Measurements from ENCODE around the gene INHA.

DNA sequence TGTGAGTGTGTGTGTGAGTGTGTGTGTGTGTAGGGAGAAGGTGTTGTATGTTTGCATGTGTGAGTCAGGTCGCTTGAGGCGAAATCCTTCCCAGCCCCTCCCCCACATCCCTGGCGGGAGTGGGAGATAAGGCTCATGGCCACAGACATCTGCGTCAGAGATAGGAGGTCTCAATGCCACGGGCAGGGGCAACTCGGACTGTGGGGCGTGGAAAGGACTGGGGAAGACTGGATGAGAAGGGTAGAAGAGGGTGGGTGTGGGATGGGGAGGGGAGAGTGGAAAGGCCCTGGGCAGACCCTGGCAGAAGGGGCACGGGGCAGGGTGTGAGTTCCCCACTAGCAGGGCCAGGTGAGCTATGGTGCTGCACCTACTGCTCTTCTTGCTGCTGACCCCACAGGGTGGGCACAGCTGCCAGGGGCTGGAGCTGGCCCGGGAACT is at the start of gene INHA:
TSS of gene INHA (plus strand) at position 291 of the 438 bp plus-strand sequence.
- RRBS = no CpG with 5 or more reads among the region's 9 CpGs

DNA sequence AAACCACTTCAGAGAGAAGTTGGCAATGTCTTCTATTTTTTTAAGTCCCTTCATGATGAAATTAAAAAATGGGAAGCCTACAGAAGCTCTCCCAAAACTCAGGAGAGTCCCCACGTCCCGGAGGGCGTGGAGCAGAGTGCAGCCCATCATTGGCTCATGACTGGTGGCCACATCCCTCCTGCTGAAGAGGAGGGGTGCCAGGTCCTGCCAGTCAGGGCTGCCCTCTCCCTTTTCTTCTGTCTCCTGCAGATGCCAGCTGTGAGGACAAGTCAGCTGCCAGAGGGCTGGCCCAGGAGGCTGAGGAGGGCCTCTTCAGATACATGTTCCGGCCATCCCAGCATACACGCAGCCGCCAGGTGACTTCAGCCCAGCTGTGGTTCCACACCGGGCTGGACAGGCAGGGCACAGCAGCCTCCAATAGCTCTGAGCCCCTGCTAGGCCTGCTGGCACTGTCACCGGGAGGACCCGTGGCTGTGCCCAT is 2.4 kb downstream of the INHA start:
- RRBS = 88% methylated on average over 5 of the region's 9 CpGs

- RRBS = 21% methylated on average over 6 of the region's 34 CpGs
Observed at GRCh38 chr2:219628446-219629403, 1.3 kb downstream of the SLC4A3 start.

GRCh38 chr2:219629404-219630100 is 2.1 kb downstream of the SLC4A3 start:
- RRBS = no CpG with 5 or more reads among the region's 7 CpGs

- RRBS = no CpG with 5 or more reads among the region's 10 CpGs
Observed at GRCh38 chr2:219766335-219767133, 139.1 kb downstream of the SLC4A3 start.

GRCh38 chr2:221203254-221203577 is 368.9 kb downstream of the EPHA4 start:
- RRBS = no CpG with 5 or more reads among the region's 1 CpG

DNA sequence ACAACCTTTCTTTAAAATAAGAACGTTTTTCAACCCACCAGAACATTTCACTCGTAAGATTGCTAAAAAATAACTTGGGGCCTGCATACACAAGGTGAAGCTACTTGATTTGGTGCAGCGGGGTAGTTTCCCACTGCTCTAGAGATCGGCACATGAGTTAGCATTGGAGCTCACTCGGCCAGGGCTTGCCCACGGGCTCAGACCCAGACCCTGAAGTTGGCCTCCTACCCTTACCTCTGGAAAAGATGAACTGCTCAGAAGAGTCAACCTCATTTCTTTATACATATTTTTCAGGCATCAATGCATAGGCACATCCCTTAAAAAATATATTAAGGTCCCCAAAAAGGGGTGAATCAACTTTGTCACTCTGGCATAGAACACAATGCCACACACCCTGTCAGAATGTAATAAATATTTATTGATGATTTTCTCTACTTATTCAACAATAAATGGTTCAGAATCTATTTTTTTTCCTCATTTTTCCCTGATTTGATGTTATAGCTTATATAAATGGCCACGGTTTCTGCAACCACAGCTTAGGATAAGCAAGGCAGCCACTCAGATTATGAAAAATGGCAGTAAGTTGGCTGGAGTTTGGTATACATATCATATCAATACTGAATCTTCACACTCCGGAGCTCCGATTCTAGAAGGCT is 153.4 kb downstream of the EPHA4 start:
- RRBS = no CpG with 5 or more reads among the region's 9 CpGs

DNA sequence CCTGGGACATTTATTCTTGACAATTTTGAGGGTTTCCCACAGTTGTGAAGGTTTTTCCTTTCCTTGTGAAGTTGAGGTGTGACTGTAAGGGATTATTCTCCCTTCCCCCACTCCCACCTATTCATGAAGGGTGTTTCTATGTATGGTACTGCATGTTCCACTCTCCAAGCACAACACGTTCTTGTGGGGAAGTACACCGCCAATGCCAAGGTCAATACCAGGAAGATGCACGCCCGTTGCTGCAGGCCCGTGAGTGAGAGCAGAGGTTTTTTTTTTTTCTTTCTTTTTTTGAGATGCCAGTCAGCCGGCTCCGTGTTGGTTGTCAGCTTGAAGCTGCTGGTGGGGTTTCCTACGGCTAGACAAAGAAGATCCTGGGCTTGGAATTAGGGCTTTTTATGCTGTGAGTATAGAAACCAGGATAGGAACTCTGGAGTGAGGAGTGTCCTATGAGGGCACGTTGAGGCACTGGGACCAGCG is 38.6 kb upstream of the EPHA4 start:
- RRBS = no CpG with 5 or more reads among the region's 10 CpGs

- RRBS = no CpG with 5 or more reads among the region's 9 CpGs
Observed at GRCh38 chr2:221792957-221793605, 221.0 kb upstream of the EPHA4 start.

- RRBS = no CpG with 5 or more reads among the region's 2 CpGs
Observed at GRCh38 chr2:221836052-221836437, 263.9 kb upstream of the EPHA4 start.

GRCh38 chr2:222318117-222318804 is 1.7 kb downstream of the ENSG00000288658 start:
- RRBS = under 1% methylated on average over 9 of the region's 44 CpGs

GRCh38 chr2:222889037-222889950 is 28.5 kb downstream of the ACSL3 start:
- RRBS = no CpG with 5 or more reads among the region's 9 CpGs

- RRBS = no CpG with 5 or more reads among the region's 4 CpGs
Observed at GRCh38 chr2:222934829-222935336, 74.0 kb downstream of the ACSL3 start.

- RRBS = no CpG with 5 or more reads among the region's 5 CpGs
Observed at GRCh38 chr2:222959078-222959814, 92.7 kb upstream of the KCNE4 start.

GRCh38 chr2:223052490-223053332 is 721 bp downstream of the KCNE4 start:
- RRBS = 96% methylated on average over 6 of the region's 38 CpGs

DNA sequence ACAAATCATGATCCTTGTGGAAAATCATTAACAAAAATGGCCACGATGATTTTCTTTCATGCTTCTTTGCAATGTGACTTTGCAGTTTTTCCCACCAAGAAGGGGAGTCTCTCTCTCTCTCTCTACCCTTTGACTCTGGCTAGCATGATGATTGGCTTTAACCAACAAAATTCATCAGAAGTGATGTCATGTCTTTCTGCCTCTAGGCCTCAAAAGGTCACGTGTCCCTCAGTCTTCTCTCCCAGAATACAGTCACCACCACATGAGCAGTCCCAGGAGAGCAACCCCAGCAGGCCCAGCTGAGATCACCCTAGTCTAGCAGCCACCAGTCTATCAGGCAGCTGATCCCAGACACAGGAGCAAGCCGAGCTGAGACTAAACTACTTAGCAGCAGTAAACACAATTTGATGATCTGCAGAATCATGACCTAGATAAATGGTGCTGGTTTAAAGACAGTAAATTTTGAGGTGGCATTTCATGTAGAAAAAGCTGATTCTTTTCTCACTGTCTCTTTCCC is 132.8 kb downstream of the SCG2 start:
- RRBS = no CpG with 5 or more reads among the region's 3 CpGs

- RRBS = no CpG with 5 or more reads among the region's 6 CpGs
Observed at GRCh38 chr2:223641009-223641481, 38.9 kb upstream of the SCG2 start.

GRCh38 chr2:223760730-223761558 is 76.4 kb downstream of the AP1S3 start:
- RRBS = no CpG with 5 or more reads among the region's 11 CpGs

- RRBS = no CpG with 5 or more reads among the region's 10 CpGs
Observed at GRCh38 chr2:223816265-223816954, 21.0 kb downstream of the AP1S3 start.

All from mononuclear cell (primary cell).